Daoy (cell line): ENCODE results near the genes TRIM44 and COMMD9.

GRCh38 chr11:35160208-35160763 lies 21.3 kb downstream of the CD44 start:
- RAMPAGE, long total RNA, result no peak

DNA sequence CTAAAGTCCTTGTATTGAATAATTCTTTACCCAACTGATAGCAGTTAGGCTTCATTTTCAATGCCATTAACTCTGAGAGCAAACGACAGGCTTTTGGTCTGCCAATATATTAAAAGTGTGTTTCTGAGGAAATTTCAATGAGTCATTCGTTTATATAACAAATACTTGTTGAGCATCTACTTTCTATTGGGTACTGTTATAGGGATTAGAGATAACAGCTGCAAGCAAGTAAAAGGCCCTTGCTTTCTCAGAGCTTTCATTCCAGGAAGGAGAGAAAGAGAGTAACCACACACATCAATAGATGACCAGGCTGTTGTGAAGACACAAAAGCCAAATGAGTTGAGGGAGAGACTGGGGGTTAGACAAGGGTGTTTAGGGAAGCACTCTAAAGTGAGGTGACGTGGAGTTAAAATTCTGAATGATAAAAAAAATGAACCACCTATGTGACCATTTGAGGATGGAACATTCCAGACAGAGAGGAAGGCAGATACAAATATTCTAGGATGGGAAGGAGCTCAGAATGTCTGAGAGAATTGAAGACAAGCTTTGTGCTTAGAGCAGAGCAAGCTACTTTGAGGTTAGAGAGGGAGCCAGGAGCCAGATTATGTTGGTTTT lies 35.8 kb downstream of the CD44 start:
- RAMPAGE, long total RNA, result no peak

GRCh38 chr11:35214568-35215481 lies 75.9 kb downstream of the CD44 start:
- RAMPAGE, long total RNA, result no peak

GRCh38 chr11:35230922-35231393 lies 92.0 kb downstream of the CD44 start:
- RAMPAGE, long total RNA, result no peak

GRCh38 chr11:35303643-35304477 lies 115.5 kb downstream of the SLC1A2 start:
- RAMPAGE, long total RNA, result no peak

DNA sequence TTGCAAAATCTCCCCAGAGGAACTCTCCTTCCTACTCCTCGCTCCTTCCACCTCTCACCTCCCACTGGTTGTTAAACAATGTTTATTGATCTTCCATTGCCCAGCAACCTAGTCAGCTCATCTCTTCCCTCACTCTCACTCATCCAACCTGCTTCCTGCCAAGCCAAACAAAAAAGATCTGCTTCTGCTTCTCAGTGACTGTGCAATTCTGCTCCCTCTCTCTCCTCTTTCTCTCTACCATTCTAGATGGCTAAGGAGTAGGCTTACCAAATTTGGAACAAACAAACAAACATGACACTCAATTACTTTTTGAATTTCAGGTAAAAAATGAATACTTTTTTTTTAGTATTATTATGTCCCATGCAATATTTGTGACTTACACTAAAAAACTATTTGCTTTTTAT lies 114.9 kb downstream of the SLC1A2 start:
- RAMPAGE, long total RNA, result no peak

GRCh38 chr11:35359938-35360620 lies 59.3 kb downstream of the SLC1A2 start:
- RAMPAGE, long total RNA, result no peak

GRCh38 chr11:35390845-35391705 lies 28.3 kb downstream of the SLC1A2 start:
- RAMPAGE, long total RNA, result no peak

GRCh38 chr11:35539799-35540265 lies 14.4 kb upstream of the PAMR1 start:
- RAMPAGE, long total RNA, result no peak

GRCh38 chr11:35620001-35620688 lies 1.9 kb downstream of the FJX1 start:
- RAMPAGE, long total RNA, result no peak

- RAMPAGE, long total RNA, result no peak
Measured at GRCh38 chr11:35623559-35624121, 5.4 kb downstream of the FJX1 start.

DNA sequence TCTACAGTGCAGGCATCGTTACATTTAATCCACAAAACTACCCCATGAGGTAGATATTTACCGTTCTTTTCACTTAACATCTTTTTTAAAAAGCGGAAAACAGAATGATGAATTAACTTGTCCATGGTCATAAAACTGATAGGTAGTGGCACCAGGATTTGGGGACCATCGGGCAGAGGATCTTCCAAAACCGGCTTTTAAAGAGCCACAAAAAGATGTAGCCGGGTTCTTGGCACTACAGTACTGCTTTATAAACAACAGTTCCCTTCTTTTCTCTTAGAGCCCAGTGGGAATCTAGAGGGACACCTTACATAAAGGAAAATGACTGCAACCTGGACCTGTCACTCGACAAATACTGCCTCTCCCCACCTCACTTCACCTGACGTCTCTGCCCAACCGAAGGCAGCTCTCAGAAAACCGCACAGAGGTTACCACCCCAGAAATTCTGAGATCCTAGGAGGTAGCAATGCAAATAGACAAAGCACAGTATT lies 718 bp upstream of the TRIM44 start:
- RAMPAGE, long total RNA, result no peak

DNA sequence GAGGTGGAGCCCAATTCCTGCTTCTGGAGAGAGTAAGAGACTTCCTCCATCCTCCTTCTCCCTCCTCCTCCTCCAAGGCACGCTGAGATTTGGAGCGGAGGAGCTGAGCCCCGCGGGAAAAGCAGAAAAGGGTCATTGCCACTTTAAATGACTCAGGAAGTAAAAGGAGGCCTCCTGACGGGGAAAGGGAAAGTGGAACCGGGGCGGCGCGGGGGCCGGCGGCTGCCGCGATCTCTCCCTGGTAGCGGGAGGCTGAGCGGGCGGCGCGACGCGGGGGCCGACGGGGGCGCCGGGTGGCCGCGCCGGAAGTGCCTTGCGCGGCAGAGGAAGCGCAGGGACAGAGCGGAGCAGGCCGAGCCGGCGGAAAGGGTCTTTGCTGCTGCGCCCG lies at the start of gene TRIM44:
Gene TRIM44 (plus strand): TSS at position 218 of the 388 bp plus-strand sequence.
- RAMPAGE, long total RNA, result no peak

DNA sequence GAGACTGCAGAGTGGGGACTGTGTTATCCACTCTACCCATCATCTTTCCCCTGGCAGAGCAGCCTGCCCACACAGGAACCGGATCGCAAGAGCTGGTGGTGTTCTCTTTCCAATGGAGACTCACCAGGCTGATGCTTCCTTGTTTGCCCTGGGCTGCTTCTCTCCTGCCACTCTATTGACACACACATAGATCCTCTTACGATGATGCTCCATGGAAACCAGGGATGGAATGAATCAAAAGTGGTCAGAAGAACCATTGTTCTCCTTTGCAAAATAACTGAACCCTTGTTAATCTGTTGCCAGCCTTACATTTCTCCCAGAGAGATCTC lies 24.7 kb upstream of the LDLRAD3 start:
- RAMPAGE, long total RNA, result no peak

DNA sequence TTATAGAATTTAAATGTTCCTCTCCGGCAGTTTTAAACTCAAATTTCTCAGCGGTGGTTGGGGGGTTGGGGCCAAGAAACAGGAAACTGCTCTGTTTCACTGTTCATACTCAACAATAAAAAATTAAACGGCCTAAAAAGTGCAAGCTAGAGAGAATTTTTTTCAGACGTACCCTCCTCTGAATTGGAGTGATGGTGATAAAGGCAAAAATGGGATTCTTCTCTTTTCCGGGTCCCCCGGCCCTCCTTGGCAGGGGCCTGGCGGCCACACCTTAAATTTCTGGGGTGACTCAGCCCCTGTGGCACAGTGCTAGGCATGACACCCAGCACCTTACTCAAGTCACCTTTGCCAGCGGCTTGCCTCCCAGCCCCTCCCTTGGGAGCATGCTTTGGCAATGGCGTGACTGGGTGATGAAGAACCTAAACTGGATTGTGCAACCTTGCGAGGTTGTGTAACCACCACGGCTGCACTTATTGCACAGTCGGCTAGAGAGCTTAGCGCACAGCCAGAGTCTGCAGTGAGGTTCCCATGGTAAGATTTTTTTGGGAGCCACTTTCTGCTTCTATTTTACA lies 16.2 kb upstream of the LDLRAD3 start:
- RAMPAGE, long total RNA, result no peak

GRCh38 chr11:35944767-35945342 lies 993 bp downstream of the LDLRAD3 start:
- RAMPAGE, long total RNA, result no peak

DNA sequence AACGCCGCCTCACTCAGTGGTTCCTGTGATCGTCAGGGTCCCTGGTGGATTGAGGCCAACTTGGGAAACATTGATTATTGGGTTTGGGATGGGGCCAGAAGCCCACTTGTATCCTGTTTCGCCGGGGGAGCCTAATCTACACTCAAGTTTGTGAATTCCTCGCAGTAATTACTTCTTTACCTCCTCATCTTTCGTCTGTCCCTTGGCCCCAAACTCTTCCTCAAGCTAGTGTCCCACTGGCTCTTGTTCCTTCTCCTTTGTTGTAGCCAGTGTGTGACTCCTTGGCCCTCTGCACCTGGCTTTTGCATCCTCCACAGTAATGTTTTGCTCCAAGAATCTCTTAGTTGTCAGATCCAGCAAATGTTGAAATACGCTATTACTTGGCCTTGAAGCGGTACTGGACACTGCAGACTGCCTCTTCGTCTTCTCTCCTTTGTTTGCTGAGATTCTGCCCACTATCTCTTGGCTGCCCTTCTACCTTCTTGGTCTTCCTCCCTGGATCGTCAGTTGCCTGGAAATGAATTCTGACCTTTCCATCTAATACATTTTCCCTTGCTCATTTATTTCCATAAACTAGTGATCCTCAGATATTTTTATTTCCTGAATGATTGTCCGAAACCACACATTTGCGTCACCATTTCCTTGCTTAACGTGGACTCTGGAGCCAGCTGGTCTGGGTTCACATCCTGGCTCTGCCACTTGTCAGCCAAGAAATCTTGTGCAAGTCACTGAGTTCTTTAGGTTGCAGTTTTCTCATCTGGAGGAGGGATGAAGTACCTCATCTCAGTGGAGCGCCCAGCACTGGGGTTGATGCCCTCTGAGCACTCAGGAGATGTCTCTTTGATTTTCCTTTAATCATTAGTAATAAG lies 113.6 kb downstream of the LDLRAD3 start:
- RAMPAGE, long total RNA, result no peak

- RAMPAGE, long total RNA, result no peak
Measured at GRCh38 chr11:36091158-36091636, 147.3 kb downstream of the LDLRAD3 start.

- RAMPAGE, long total RNA, result start-site peak on the minus strand at chr11:36289418-36289428, 118 and 74 reads in 2 replicates
Measured at GRCh38 chr11:36289225-36289715, at the start of gene COMMD9. COMMD9 (minus strand) TSS chr11:36289424.

GRCh38 chr11:36300613-36301334 lies 4.7 kb downstream of the PRR5L start:
- RAMPAGE, long total RNA, result no peak